ENCODE measurements around a stretch of chr6.

DNA sequence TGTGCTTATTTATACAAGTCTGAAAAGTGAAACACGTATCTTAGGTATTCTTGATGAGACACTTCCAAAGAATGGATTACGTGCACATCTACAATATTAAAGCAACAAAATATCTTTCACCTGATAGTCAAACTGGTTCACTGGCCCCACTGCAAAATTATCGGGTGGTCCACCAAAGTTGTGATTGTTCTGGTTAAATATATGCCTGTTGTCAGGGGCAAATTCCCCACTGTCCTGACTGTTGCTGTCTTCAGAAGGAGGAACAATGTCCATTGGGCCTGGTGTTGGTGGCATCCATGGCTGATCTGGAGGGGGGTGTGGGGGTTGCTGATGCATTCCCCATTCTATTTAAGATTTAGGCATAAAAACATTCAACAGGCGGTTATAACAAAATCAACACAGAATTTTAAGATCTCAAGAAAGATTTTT is 14.5 kb downstream of the PNISR start:
- RRBS = no CpG with 5 or more reads among the region's 4 CpGs

- RRBS = no CpG with 5 or more reads among the region's 3 CpGs
Measured at GRCh38 chr6:99520606-99520845, 323 bp upstream of the TSTD3 start.

- RRBS = under 1% methylated on average over 11 of the region's 38 CpGs
Measured at GRCh38 chr6:100228399-100229332, 234.6 kb upstream of the MCHR2 start.

DNA sequence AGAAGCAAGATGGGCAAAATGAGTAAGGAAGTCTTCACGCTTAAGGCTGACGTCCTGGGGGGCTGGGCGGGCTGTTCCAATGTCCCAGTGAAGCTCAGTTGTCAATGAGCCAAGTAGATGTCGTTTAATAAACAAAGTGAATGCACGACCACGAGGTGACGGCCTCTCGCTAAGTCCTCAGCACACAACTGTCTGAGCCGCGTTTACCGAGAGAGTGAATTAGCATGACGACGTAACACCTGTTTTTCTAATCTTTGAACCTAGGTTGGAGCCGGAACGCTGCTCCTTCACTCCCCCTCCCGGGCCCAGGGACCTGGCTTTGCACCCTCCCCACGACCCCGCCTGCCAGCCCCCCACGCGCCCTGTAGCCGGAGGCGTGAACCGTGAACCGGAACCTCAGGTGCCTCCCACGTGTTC is 2.2 kb upstream of the SIM1 start:
- RRBS = 4% methylated on average over 6 of the region's 25 CpGs

DNA sequence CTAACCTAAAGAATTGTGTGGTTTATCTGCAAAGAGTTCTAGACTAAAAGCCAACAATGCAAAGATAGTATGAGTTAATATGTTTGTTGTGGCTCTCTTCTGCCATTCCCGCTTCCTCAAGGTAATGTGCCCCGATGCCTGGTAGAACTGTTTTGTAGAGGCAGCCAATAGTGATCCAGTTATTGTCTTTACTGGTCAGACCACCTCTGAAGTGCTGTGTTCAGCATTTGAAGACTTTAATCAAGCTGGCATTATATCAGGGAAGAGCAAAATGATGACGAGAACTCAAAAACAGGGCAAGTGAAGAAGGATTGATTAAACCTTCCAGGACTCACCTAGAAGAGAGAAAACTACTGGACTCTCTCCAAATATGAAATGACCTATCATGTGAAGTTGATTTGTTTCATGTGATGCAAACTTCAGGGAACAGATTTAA is 836 bp upstream of the ASCC3 start:
- RRBS = no CpG with 5 or more reads among the region's 3 CpGs

DNA sequence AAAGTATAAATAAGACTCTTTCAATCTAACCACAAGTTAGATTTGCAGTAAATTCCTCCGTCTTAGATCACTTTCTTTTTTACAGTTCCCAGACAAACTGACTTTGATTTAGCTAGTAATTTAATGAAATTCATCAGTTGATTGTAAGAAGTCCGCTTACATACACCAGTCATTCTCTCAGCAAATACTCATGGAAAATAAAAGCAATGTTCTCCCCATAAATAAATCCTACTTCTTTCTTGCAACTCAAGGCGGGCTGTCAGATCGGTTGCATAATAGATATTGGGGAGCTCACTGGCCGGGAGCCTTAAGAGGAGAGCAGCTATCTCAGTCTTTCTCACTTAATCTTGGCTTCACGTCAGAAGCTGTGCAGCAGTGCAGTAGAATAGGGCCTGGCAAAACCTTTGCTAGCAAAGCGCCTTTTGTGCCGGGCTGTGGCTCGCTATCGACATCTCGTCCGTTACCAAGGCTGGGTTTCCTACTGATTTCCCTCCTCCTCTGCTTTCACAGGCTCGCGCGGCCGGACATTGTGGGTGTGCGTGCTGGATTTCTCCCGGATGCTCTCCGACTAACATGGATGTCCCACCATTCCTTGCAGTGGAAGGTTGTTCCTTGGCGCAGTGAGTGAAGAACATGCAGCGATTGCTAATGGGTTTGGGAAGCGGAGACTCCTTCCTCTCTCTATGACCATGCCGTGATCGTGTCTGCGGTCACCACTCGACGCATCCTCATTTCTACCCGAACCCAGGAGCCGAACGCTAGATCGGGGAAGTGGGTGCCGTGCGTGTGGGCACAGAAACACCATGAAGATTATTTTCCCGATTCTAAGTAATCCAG is 5.2 kb downstream of the GRIK2 start:
- RRBS = 11% methylated on average over 9 of the region's 34 CpGs

DNA sequence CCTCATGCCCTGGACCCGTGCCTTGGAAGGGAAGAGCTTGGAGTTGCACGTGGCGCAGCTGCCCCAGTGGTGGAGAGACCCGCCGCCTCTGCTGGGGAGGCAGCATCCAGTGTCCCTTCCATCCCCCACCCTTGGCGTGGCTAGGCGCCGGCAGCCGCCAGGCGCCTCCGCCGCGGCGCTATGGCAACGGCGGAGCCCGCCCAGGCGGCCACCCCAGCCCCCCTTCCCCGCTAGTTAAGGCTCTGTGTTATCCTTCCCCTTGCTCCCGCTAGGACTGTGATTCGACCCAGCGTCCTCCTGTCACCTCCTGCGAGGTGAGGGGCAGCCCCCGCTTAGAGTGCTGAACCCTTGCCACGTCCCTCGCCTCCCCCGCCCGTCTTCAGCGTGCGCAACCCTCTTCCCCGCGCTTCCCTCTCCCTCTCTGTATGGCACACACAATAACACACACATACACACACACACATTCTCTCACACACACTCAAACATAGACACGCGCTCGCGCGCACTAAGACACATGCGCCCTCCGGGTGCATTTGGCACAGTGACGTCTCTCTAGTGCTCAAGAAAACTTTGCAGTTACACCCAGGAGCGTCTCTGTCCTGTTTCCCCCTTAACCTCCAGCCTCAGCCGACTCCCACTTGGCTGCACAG is 8.4 kb downstream of the GRIK2 start:
- RRBS = no CpG with 5 or more reads among the region's 42 CpGs

GRCh38 chr6:102552918-102553147 is 1159.3 kb downstream of the GRIK2 start:
- RRBS = no CpG with 5 or more reads among the region's 1 CpG

- RRBS = no CpG with 5 or more reads among the region's 1 CpG
Measured at GRCh38 chr6:104996386-104996709, 39.4 kb downstream of the LIN28B start.

- RRBS = no CpG with 5 or more reads among the region's 9 CpGs
Measured at GRCh38 chr6:105097252-105097792, 39.6 kb downstream of the BVES start.

GRCh38 chr6:105161435-105161900 is 18.3 kb downstream of the POPDC3 start:
- RRBS = no CpG with 5 or more reads among the region's 5 CpGs

- RRBS = no CpG with 5 or more reads among the region's 7 CpGs
Measured at GRCh38 chr6:105453398-105453737, 50.5 kb upstream of the PREP start.

DNA sequence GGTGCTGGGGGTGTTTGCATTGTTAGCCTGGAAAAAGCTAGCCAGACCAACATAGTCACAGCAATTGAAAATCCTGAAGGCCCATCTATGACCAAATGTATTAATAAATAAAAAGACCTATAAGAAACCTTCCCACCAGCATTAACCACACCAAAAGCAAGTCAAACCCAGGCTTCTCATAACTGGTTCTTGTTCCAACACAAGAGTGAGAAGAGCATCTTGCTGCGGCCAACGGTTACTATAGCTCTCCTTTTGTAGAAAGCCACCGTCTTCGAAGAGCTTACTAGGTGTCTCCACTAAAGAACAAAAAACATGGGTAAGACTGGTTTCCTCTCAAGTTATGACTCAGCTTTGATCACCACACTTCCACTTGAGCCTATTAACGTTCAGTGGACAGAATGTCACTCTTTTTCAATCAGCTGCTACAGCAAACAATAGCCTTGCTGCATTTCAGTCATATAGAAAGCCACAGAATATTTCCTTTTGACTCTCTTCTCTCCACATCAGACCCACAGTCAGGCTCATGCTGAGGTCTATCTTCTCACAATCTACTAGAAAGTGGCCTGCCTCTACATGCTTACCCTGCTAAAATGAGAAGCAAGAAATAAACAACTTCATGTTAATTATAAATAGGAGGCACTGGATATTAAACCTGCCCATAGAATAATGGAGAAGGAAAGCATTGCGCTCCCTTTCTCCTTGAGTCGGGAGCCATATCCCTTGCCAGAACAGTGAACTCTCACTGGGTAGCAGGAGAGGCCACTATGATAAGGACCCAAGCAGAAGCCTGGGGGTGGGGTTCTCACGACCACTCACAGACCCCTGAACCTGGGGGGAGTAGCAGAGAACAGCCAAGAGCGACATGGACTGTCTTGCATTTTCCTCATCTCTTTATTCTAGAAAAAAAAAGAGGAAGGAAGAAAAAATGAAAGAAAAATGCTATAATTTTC is 243.6 kb upstream of the PREP start:
- RRBS = no CpG with 5 or more reads among the region's 9 CpGs

- RRBS = 3% methylated on average over 9 of the region's 56 CpGs
Measured at GRCh38 chr6:105981018-105981819, 104.9 kb upstream of the PRDM1 start.

- RRBS = no CpG with 5 or more reads among the region's 18 CpGs
Measured at GRCh38 chr6:105991938-105992318, 94.2 kb upstream of the PRDM1 start.

DNA sequence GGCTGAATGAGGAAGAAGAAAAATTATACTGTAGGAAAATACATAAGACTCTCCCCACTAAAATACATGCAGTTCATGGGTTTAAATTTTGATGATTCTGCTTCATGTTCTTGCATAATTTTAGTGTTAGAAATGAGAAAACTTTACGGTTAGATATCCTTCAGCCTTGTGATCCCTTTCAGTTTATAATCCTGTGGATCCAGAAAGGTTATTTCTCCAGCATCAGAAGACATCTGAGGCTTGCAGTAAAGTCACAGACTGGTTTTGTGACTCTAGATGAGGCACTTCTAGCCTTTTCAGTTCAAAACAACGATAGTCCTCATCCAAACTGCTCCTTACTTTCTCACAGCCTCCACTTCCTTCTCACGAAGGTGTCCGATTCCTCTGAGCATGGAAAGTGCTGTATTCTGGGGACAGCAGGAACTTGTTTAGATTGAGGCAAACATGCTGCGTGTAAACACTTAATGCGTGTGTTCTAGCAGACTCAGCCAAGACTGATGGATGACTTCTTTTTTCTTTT is 80.3 kb upstream of the PRDM1 start:
- RRBS = no CpG with 5 or more reads among the region's 6 CpGs

DNA sequence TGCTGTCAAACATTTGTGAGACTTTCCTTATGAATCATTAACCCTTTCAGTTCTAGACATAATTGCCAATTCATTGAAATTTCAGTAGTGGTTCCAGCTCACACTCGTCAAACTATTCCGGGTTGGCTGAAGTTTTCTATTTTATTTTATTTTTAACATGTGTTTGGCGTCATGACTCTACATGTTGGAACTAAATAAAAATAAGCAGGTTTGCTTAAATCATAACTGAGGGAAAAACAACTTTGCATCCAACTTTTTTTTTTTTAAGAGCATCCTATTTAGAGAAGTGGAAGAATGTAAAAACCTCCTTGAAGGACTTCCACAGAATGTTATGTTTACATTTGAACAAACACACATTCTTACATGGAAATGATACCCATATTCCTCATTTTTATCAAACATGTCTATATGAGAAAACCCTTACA is 609 bp downstream of the PRDM1 start:
- RRBS = no CpG with 5 or more reads among the region's 3 CpGs

DNA sequence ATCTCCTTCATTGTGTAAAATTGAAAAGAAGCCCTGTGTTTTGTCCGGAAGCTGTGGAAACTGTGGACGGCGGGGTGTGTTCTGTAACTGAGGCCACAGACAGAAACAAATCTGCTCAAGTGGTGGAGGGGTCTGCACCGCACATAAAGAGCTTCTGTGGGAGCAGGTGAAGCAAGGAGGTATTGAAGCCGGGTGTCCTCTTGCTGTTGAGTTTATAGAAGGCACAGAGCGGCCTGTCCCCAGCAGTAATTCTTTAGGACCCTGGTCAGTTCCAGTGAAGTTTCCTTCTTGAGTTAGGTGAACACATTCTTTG is 6.0 kb downstream of the PRDM1 start:
- RRBS = 89% methylated on average over 3 of the region's 6 CpGs

- RRBS = no CpG with 5 or more reads among the region's 13 CpGs
Measured at GRCh38 chr6:106135227-106135598, 49.1 kb downstream of the PRDM1 start.